Skeletal muscle satellite cell (primary cell): ENCODE data around the gene SEMA6D.

- CAGE, long polyA plus RNA, result no peak
These were observed 101.7 kb upstream of the TERB2 start for GRCh38 chr15:44854671-44855214.

GRCh38 chr15:45112634-45113827, 941 bp downstream of the DUOX2 start:
- CAGE, long polyA plus RNA, result no peak

- CAGE, long polyA plus RNA, result no peak
These were observed 4.1 kb downstream of the DUOXA1 start for GRCh38 chr15:45125329-45126206.

- CAGE, long polyA plus RNA, result no peak
These were observed 710 bp downstream of the DUOXA1 start for GRCh38 chr15:45128676-45129662.

DNA sequence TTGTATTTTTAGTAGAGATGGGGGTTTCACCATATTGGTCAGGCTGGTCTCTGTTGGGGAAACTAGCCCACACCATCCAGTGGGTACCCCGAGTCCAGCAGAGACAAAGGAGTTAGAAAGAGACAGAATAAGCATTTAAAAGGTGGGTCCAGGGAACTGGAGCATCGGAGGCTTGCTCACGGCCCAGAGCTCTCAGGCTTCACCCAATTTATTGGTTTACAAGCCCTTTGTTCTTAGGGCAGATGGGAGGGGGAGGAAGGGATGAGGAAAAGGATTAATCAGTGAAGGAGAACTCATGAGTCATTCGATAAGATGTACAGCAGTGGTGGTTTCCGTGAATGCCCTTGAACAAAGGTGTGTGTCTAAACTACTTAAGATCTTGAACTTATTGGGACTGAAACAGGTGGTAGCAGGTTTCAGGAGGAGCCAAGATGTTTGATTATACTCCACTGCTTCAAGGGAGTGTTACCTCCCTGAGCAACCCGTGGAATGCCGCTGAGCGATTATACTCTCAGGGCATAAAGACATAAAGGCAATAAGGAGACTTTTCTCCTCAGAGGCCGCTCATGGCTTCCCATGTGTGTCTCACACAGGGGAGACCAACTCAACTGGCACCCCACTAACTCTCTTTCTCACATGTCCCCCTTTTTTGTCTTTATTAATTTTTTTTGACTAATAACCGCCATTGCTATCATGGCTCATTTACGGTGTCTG, 17.4 kb upstream of the SLC28A2 start:
- CAGE, long polyA plus RNA, result no peak

DNA sequence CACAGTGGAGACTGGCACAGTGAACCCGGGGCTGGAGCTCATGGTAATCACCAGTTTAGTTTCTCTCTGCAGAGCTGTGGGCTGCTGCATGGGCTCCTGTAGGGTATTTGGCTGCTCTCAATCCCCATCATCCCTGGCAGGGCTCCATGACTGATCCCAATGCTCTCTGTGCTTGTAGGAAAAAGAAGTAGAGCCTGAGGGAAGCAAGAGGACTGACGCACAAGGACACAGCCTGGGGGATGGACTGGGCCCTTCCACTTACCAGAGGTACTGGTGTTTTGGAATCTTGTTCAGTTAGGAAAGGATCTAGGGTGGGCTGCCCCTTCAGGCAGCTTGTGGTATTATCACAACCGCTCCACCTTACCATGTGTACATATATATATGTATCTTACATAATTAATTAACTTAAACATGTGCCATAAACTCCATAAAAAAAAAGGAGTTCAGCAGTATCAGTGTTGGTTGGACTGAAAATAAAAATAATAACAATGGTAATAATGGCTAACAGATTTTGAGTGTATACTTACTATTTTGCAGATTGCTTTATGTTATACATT, 1.3 kb downstream of the SLC28A2 start:
- CAGE, long polyA plus RNA, result no peak

- CAGE, long polyA plus RNA, result no peak
These were observed 619 bp upstream of the GATM start for GRCh38 chr15:45378887-45379439.

GRCh38 chr15:45393941-45394341, 8.2 kb upstream of the SPATA5L1 start:
- CAGE, long polyA plus RNA, result no peak

- CAGE, long polyA plus RNA, result no peak
These were observed 643 bp upstream of the SPATA5L1 start for GRCh38 chr15:45401396-45401990.

- CAGE, long polyA plus RNA, result no peak
These were observed 11.7 kb upstream of the C15orf48 start for GRCh38 chr15:45418685-45419128.

- CAGE, long polyA plus RNA, result no peak
These were observed 9.2 kb downstream of the C15orf48 start for GRCh38 chr15:45439680-45439926.

GRCh38 chr15:45449575-45449746, 19.1 kb downstream of the C15orf48 start:
- CAGE, long polyA plus RNA, result no peak

- CAGE, long polyA plus RNA, result no peak
These were observed 3.6 kb upstream of the BLOC1S6 start for GRCh38 chr15:45583536-45583921.

DNA sequence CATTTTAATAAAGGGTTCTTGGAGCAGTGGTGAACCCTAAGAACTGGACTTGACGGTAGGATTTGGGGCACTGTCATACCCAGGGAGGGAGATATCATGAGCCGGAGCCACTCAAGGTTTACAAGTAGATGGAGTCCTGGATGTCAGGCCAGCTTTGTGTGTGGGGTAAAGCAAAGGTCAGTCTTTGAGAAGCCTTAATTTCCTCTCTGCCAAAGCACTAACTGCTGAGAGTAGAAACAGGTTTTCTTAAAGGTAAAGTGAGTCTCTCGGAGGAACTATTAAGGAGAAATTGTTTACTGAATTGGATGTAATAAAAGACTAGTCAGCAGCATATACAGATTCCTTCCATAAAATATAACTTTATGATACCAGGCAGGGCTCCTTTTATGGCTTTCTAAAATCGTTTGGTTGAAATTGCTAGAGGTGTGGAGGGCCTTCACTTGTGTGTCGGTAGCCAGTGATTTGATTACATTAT, 23.0 kb downstream of the SQOR start:
- CAGE, long polyA plus RNA, result no peak

- CAGE, long polyA plus RNA, result no peak
These were observed 417.3 kb upstream of the SEMA6D start for GRCh38 chr15:47299874-47300564.

- CAGE, long polyA plus RNA, result no peak
These were observed at the start of gene SEMA6D for GRCh38 chr15:47716711-47717653. Gene SEMA6D, plus strand, starts transcription at chr15:47717505.

DNA sequence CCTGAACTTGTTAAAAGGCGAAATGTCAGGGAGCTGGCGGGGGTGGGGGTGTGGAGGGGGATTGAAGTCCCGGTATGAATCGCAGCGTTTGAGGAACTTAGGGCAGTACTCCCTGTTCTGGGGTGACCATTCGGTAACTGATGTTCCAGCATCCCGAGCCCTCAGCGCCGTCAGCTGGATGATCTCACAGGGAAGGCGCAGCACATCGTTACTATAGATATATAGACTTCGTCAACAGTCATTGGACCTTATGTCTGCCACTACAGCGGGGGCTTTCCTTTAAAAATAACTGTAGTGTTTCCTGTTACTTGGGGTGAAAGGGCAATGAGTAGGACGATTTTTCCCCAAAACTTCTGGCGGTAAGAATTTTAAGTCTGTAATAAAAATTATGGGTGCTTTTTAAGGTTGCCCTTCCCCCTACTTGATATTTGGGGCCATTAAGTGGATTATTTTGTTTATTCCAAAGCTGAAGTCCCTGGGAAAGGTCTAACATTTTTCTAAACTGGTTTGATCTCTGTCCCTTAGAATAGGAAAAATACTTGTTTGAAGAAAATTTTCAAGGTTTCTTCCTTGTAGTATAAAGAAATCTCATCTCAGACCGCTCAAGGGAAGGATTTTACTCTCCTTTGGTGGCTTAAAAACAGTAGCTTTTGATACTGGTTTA, 1.9 kb downstream of the SEMA6D start:
- CAGE, long polyA plus RNA, result no peak

DNA sequence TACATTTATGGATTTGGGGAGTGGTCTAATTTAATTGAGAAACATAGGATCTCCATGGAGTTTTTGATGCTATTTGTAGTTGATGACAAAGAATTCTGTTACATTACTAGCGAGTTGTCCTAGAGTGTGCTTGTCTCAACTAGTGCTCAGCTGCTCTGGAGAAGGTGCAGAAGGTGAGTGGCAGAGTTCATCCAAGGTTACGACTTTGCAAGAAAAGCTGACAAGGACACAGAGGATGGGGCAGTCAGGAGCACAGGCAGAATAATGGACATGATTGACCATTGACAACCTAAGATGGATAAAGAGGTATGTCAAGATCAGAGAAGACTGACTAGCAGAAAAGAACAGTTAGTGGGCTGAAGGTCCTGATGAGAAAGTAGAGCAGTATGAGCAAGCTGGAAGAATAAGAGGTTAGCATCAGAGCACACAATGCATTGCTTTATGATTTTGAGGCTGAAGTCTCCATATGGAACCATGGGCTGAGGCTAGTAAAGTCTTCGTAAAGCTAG, 35.9 kb downstream of the SEMA6D start:
- CAGE, long polyA plus RNA, result no peak

GRCh38 chr15:47812466-47813012, 95.2 kb downstream of the SEMA6D start:
- CAGE, long polyA plus RNA, result no peak

DNA sequence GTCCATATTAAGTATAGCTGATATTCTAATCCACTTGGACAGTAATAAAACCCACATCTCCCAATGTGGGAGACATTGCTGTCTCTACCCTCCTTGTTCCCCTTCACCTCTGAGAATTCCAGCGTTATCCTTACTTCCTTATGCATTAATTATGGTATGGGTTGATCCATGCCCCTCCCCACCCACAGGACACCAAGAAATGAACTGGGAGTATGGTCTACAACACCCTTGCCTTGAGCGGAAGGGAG, 77.6 kb upstream of the SLC24A5 start:
- CAGE, long polyA plus RNA, result no peak